A549 (cell line): ENCODE measurements around the genes EPB41L5 and TEX51.

DNA sequence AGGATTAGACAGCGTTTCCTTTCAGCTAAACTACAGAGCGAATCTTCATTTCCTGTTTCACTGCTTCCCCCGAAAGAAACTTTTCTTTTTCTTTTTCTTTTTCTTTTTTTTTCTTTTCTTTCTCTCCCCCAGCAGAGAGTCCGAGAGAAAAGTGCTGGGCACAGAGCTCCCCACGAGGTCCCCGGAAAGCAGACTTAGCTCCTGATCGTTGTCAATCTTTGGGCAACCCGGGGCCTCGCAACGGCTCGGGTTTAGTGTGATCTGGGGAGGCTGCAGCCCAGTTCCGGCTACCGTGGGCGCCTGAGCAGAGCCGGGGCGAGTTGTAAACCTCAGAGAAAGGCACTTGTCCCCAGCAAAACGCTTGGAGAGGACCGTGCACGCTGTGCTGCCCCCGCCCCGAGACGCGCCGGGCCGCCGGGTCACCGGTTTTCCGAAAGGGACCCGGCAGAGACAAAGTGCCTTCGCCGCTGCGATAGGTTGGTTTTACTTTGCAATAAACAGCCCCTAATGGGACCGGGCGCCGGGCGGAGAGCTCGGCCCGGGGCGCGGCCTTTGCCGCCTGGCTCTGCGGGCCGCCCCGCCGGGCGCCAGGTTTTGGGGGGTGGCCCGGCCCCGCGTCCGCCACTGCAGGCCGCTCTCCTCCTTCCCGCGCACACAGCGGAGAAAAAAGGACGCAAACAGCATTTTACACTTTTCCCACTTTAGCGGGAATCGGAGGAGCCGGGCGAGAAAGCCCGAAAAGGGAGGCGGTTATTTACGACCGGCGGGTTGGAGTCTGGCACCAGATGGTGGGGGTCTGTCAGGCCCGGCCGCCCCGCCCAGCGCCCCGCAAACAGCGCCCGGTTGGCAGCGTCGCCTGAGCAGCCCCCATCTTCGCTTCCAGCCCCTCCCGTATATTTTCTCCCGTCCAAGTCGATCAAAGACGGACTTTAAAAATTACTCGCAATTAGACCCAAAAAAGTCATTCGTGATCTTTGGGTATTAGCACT lies 136.0 kb downstream of the INSIG2 start:
- PRO-cap: no peak
CAGE:
- cytosol, long polyA plus RNA: no peak
- long polyA plus RNA: no peak
- nucleus, long polyA plus RNA: no peak

- PRO-cap: no peak
CAGE:
- cytosol, long polyA plus RNA: no peak
- long polyA plus RNA: no peak
- nucleus, long polyA plus RNA: no peak
These were observed 136.7 kb downstream of the INSIG2 start for GRCh38 chr2:118224955-118225326.

- PRO-cap: no peak
CAGE:
- cytosol, long polyA plus RNA: no peak
- long polyA plus RNA: no peak
- nucleus, long polyA plus RNA: no peak
These were observed 5.2 kb upstream of the EN1 start for GRCh38 chr2:118852524-118853120.

GRCh38 chr2:119853831-119854293 lies 94.1 kb downstream of the PTPN4 start:
- PRO-cap: no peak
CAGE:
- cytosol, long polyA plus RNA: no peak
- long polyA plus RNA: no peak
- nucleus, long polyA plus RNA: no peak

DNA sequence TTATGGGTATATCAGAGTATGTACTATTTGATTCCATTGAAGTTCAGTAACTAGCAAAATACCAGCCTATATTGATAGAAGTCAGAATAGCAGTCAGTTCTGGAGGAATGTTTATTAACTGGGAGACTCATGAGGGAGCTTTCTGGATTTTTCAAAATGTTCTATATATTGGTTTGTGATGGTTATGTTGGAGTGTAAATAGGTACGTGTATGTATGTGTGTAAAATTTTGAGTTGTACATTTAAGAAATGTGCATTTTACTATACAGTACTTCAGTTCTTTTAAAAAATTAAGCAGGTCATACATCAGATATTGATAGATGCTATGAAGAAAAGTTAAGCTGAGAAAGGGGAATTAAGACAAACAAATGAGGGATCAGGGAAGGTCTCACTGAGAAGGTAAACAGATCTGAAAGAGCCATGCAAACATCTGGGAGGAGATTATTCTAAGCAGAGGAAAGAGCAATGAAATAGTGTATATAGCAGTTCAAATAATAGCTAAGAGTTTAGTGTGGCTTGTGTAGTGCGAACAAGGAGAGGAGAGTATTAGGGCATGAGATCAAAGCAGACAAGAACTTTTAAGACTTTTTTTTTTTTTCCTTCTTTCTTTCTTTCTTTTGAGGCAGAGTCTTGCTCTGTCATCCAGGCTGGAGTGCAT lies 120.6 kb upstream of the EPB41L5 start:
- PRO-cap: no peak
CAGE:
- cytosol, long polyA plus RNA: no peak
- long polyA plus RNA: no peak
- nucleus, long polyA plus RNA: no peak

DNA sequence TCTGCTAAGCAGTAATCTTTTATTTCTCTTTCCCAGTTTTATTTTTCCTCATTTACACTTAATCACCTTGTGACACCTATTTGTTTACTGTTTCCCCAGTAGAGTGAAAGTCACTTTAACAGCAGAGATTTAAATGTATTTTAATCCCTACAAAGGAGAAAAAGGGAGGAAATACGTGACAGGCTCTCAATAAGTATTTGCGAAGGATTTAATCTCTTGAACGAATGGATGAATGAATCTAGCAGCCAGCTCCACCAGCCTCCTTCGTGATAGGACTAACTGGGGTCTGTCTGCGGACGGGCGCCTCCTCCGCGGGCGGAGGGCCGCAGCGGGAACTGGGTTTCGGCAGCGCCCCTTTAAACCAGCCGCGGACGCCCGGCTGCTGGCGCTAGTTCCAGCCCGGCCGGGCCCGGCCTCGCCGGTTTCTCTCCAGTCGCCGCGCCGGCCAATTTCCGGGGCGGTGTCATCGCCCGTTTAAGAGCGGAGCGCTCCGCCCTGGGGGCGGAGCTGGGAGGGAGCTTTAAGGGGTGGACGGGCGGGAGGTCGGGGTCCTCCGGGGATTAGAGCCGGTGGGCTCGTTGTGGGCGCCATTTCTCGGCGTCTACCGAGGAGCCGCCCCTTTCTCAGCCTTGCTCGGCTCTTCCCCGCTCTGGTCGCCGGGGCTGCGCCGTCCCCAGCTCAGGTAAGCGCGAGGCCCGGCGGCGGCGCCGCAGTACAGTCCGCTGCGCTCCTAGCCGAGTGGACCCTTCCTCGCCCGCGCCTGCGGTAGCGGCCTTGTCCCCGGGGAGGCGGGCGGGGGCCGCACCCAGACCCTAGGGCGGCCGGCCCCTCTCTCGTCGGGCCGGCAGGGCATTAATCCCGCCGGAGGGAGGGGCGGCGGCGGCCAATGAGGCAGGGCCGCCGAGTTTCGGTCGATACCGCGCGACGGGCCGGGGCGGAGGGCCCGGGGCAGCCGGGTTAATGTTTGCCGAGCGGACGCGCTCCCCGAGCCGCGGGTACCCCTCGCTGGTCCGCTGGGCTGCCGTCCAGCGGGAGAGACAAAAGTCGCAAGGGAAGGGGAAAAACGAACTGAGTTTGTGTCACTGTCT lies at the start of gene EPB41L5:
Gene EPB41L5 (plus strand): TSS at position 549 of the 1,088 bp plus-strand sequence.
- PRO-cap: bidirectional peak, plus-strand start at position 549 of the sequence, minus-strand start at position 277 of the sequence
CAGE:
- cytosol, long polyA plus RNA: no peak
- long polyA plus RNA: start-site peak on the plus strand centred at position 551 of the sequence, 11 bp wide, 202 and 111 reads in 2 replicates
- nucleus, long polyA plus RNA: no peak

- PRO-cap: no peak
CAGE:
- cytosol, long polyA plus RNA: no peak
- long polyA plus RNA: no peak
- nucleus, long polyA plus RNA: no peak
These were observed 49.8 kb downstream of the INHBB start for GRCh38 chr2:120395641-120396286.

DNA sequence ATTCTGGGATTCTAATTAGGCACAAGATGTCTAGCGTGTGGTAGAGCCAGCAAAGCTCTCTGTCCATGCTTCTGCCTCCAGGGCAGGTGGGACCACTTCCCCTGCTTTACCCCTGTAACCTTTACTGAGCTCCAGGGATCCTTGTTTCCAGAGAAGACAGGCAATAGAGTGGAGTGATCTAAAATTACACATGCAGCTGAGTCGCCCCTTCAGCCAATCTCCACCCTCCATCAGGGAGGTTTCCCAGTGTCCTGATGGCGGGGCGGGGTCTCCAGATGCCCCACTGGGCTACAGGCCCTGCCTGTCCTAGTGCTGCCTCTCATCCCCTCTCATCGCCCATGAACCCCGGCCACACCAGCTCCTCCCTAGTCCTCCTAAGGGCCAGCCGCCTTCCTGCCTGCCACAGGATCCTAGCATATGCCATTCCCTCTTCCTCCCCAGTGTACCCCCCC lies 144.2 kb upstream of the GLI2 start:
- PRO-cap: no peak
CAGE:
- cytosol, long polyA plus RNA: no peak
- long polyA plus RNA: no peak
- nucleus, long polyA plus RNA: no peak

DNA sequence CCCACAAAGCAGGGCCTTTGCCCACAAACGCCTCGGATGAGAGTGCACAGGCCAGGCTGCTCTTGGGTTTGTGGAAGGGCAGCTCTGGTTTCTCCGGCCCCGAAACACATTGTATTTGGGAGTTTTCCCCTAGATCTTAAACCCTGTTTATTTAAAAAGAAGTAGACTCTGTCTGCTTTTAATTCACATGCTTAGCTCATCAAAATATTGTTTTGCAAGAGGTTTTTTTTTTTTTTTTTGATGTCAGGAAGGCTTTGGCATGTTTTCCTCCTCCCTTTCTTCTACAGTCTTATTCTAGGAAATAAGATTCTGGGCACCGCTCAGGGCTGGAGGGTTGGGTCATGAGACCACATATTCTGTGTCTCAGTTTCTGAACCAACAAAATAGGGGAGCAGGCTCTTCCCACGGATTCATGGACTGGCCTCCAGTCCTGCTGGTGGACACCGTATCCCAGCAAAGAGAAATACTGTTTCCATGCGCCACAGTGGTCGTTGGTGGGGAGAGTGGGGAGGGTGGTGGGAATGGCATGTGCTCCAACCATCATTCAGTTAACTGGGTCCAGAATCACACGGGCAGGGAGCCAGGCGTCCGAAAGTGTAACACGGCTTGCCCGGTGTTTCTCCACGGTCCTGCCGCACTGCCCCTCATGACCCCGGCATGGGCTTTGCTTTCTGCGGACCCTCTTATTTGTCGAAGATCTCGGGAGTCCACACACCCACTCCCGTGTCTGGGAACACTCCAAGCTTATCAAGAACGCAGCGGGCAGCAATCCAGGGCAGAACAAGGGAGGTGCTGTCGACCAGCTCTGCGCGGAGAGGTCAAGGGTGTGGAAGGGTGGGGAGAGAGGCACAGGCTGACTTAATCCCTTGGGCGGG lies 176.6 kb downstream of the GLI2 start:
- PRO-cap: no peak
CAGE:
- cytosol, long polyA plus RNA: no peak
- long polyA plus RNA: no peak
- nucleus, long polyA plus RNA: no peak

GRCh38 chr2:121562318-121563279 lies 86.7 kb downstream of the CLASP1 start:
- PRO-cap: no peak
CAGE:
- cytosol, long polyA plus RNA: no peak
- long polyA plus RNA: no peak
- nucleus, long polyA plus RNA: no peak

- PRO-cap: no peak
CAGE:
- cytosol, long polyA plus RNA: no peak
- long polyA plus RNA: no peak
- nucleus, long polyA plus RNA: no peak
These were observed 29.3 kb downstream of the NIFK start for GRCh38 chr2:121707256-121707872.

GRCh38 chr2:122493753-122494193 lies 738.3 kb downstream of the TSN start:
- PRO-cap: no peak
CAGE:
- cytosol, long polyA plus RNA: no peak
- long polyA plus RNA: no peak
- nucleus, long polyA plus RNA: no peak

DNA sequence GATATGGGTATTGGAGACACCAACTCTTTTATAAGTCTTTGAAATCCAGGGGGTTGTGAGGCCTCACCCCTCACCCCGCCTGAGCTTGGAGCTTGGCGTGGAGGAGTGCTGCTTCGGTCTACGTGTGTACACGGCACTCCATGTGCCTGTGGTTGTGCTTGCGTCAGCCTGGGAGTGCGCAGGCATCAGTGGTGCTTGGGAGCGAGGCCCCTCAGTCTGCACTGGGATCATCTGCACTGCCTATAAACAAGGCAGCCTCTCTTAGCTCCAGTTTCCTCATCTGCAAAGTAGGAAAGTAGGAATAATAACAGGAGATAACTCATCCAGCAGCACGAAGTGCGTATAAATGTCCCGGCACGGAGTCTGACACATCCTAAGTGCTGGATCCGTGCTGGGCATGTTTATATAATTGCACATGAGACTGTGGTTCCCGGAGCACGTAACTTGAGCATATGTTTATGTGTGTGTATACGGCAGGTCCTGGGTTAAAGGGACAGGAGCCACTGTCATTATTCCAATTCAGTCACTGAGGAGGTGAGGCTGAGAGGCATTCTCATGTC lies 1.3 kb downstream of the GYPC start:
- PRO-cap: no peak
CAGE:
- cytosol, long polyA plus RNA: no peak
- long polyA plus RNA: no peak
- nucleus, long polyA plus RNA: no peak

DNA sequence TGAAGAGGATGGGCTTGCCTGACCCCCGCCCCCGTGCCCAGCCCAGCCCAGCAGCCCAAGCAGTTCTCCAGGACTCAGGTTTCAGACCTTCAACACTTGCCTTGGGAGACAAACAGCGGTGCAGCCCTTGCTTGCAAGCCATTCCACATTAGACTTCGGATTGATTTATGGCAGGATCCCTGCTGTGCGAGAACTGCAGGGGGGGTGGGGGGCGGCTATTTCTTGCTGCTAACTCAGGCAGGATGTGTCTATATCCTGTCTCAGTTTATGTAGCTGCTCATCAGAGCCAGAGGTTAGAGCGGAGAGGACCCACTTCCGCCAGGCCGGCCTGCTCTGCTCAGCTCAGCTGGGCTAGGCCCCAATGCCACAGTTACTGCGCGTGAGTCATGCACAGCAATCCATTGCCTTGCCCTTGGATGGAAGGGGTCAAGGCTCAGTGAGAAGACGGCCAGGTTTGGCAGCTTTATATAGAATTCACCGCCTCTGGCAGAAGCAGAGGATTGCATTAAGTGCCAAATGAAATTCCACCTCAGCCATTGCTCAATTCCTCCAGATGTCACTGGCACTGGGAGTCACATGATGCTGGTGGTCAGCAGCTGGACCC lies 1.8 kb downstream of the GYPC start:
- PRO-cap: no peak
CAGE:
- cytosol, long polyA plus RNA: no peak
- long polyA plus RNA: no peak
- nucleus, long polyA plus RNA: no peak

GRCh38 chr2:126898736-126898977 lies at the start of gene TEX51:
Gene TEX51, plus strand, starts transcription at chr2:126898890.
- PRO-cap: no peak
CAGE:
- cytosol, long polyA plus RNA: no peak
- long polyA plus RNA: no peak
- nucleus, long polyA plus RNA: no peak

- PRO-cap: no peak
CAGE:
- cytosol, long polyA plus RNA: no peak
- long polyA plus RNA: no peak
- nucleus, long polyA plus RNA: no peak
These were observed 54.7 kb downstream of the BIN1 start for GRCh38 chr2:127052165-127052733.

DNA sequence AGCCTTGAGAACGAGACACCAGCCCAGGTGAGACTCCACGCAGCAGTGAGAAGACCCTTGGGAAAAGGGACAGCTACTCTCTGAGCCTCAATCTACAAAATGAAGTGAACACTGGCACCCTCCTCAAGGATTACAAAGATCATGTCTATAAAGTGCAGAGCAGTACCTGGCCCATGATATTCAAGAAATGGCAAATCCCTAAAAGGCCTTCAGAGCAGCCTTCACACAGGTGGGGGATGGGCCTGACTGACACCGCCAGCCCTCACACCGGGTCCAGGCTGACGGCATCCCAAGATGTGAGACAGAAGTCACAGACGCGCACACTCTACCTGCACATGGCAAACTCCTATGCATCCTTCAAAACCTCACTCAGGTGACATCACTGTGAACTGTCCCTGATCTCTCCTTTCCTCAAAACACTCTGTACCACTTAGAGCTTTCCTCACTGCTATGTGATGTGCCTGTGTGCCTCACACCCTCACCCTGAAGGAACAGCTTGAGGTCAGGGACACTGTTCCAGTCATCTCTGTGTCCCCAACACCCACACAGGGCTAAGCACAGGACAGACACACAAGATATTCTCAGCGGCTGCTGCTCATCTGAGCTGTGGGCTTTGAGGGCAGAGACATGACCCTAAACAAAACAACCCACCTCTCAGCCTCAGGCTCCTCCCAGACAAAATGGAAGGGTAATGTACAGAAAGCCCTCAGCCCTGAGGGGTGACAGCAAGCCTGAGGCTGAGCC lies 27.6 kb downstream of the BIN1 start:
- PRO-cap: no peak
CAGE:
- cytosol, long polyA plus RNA: no peak
- long polyA plus RNA: no peak
- nucleus, long polyA plus RNA: no peak

DNA sequence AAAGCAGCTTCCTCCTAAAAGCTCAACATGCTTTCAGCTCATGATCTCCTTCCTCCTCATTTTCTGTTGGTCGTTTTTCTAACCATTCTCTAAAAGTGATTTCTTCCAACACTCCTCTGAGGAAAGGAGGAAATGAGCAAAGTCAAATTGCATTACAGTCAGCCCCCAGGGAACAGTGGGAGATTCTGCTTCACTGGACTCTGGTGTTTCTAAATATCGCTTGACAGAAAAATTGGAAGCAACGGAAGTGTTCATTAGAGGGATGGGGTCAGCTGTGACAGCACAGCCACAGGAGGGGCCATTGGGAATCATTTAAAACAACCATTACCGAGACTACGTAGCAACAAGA lies 2.4 kb upstream of the BIN1 start:
- PRO-cap: no peak
CAGE:
- cytosol, long polyA plus RNA: no peak
- long polyA plus RNA: no peak
- nucleus, long polyA plus RNA: no peak

DNA sequence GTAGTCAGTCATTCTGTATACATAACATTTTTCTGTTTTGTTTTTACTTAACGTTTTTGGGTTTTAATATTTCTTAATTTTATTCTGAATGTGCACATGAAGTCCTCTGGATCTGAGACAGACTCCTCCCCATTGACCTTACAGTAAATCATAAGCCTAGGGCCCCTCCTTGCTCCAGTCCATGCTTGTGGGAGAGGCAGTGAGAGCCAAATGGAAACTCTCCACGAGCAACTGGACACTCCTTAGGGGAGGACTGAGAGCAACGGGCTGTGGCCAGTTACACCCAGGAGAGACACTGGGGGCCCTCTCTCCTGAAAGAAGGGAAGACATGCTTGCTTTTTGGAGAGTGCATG lies 48.9 kb upstream of the BIN1 start:
- PRO-cap: no peak
CAGE:
- cytosol, long polyA plus RNA: no peak
- long polyA plus RNA: no peak
- nucleus, long polyA plus RNA: no peak

GRCh38 chr2:127330715-127331366 lies 36.9 kb upstream of the ERCC3 start:
- PRO-cap: no peak
CAGE:
- cytosol, long polyA plus RNA: no peak
- long polyA plus RNA: no peak
- nucleus, long polyA plus RNA: no peak